H9 (cell line): ENCODE measurements around a stretch of chr6.

GRCh38 chr6:11851535-11851807, 72.9 kb upstream of the ADTRP start:
- PRO-cap: no peak

DNA sequence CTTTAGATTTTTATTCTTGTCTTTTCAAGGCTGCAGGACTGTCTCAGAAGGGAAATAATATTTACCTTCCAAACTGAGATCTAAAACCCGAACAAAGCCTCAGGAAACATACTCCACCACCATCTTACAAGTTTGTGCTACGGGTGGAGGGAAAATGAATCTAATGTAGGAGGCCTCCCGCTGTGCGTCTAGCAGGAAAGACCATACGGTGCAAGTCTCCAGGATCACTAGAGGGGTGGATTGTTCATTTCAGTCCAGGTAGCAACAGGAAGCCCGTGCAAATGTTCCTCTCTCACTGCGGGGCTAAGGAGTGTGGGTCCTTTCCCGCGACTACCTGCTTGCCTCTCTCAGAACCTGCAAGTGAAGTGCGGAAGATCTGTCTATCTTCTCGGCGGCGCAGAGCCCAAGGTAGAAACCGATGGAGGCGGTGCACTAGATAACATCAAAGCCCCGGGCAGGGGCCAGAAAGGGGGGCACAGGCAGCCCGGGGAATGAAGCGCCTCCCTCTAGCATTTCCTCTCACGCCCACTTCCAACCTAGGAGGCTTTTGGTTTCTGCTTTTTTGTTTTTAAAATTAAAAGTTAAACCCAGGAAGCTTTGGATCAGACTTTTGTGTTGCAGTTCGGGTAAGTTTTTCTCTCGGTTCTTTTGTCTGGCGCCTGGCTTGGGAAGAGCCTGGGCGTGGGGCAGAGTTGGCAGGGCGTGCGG, 3.7 kb upstream of the HIVEP1 start:
- PRO-cap: no peak

DNA sequence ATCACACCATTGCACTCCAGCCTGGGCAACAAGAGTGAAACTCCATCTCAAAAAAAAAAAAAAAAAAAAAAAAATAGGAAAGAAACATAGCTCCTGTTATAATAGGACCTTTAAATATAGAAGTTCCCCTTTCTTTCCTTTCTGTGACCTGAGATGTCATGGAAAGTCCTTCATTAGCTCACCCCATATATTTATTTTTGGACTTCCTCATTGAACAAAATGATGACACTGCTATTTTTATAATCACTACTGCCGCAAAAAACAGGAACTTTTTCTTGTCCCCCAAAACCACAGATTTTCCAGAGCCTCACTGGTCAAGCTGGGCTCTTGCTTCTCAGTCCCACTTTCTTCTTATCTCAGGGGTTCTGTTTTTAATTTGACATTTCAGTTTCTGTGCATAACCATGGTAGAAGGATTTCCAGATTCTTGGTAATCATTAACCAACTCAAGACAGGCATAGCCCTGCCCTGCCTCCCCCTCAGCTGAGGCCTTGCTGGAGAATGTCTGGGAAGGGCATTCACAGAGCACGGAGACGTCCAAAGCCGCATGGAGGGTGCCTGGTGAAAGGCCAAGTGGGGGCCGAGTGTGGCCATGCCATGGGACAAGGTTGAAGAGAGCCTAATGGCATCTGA, 73.5 kb downstream of the EDN1 start:
- PRO-cap: no peak

DNA sequence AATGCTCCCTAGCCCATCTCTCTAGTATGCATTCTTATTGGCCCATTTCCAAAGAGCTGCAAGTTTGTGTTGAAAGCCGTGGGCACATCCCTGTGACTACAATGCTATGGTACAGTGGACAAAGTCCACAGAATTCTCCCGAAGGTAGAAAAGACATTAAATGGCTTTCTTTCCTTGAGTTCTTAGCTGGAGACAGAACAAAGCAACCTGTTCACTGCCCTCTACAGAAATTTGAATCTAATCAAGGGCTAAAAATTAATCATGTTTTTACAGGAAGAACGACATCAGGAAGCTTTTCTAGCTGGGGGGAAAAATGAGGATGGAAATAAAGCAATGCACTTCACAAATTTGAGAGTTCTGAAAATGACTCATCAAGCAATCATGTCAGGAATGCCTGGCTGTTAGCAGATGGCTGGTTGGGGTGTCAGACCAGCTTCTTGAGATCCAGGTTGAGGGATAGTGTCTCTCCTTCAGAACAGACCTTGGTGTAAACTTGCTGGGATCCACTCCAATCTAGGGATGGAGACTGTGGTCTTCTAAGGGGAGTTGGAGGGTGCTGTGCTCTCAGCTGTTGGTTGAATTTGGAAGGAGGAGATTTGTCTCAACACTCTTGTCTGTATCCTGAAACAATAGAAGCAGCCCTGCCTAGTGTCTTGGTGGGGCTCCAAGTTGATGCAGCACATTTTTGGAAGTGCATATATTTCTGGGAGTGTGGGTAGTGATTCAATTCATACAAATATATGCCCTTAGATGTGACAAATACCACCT, 143.4 kb upstream of the PHACTR1 start:
- PRO-cap: no peak

DNA sequence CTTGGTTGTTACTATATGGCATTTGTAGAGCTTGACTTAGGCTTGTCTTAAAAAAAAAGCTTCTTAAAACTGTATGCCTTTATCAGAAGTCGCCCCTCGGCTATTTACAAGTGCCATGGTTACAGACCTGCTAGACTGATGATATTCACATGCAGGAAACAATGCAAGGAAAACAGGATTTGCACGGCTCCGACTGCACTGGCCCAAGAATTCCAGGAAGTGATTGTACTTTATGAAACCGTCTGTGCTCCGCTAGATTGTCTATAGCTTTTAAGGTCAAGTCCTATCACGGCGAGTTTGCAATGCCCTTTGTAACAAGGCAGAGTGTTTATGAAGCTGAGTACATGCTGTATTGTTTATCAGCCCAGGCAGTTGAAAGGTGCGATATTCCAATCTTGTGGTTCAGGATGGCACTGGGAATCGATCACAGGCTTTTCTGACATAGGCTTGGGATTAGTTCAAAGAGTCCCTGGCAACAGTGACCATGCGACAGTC, 131.5 kb upstream of the PHACTR1 start:
- PRO-cap: no peak

DNA sequence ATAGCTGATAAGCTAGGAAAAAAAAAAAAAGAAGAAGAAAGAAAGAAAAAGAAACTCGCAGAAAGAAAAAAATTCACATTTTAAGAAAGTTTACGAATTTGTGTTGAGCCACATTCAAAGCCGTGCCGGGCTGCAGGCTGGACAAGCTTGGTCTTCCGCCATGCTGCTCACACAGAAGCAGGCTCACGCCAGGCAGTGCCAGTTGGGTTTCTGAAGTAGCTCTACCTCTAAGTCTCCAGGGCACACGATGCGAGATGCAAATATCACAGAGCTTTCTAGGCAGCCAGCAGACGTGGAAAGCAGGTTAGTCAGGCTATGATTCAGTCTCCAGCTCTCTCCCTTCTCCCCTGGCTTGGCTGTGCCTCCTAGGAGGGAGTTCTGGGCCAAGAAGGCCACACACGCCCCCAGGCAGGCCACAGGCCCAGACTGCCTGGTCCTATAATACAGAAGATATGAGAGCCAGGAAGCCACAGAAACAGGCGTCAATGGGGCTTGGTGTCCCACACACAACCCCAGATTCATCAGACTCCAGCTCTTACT, 61.5 kb downstream of the GFOD1 start:
- PRO-cap: no peak

GRCh38 chr6:13431619-13432310, 55.6 kb downstream of the GFOD1 start:
- PRO-cap: no peak

DNA sequence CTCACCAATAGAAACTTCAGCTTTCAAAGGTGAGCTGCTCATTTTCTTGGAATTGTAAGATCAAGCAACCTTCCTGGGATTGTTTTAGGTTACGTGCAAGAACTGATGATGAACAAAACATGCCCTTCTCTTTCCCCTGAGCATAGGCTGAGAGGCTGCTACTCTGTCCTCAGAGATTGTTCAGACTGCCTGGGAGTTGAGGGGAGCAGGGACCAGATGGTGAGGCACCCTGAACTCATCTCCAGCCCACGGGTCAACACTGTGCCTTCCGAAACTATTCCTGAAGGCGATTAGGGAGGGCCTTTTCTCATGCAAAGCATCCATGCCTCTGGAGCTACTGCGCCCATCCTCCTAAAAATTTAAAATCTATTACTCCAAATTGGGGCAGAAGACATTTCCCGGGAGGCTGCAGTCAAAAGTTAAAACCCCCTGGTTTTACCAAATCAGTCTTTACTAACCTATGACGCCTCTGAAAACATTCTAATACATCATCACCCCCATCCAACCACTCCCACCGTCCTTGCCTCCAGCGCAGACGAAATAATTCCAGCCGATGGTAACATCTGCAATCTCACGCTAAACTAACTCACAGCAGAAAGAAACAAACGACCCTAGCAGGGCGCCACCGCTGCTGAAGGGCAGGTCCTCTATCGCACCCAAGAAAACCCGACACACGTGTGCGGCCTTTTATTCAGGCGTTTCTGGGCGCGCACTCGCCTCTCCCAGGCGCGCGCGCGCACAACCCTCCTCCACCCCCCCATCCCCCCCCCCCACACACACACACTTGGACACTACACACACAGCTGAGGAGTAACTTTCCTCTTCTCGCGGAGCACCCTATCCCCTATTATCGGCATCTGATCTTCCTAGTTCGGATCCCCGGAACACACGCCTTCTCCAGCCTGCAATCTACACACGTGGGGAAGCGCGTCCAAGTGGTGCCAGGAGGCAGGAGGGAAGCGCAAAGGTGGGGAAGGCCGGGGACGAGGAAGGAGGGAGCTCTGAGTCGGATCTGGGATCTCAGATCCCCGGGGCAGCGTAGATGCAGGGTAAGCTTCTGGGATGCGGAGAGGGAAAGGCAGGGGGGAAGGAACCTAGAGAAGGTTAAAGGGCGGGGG, 1.6 kb downstream of the GFOD1 start:
- PRO-cap: bidirectional peak, plus-strand start at position 964 of the sequence, minus-strand start at position 689 of the sequence

DNA sequence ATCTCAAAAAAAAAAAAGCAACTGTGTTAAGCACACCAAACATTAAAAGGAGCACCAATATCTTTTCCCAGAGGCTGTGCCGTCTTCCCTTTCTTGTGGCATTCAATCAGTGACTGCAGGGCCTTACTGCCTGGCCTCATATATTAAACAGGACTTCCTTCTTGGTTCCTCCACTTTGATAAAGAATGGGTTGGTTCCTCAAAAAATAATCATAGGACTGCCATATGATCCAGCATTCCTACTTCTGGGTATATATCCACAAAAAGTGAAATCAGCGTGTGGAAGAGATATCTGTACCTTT, 40.2 kb upstream of the GFOD1 start:
- PRO-cap: no peak

- PRO-cap: no peak
Measured at GRCh38 chr6:13559250-13559749, 15.1 kb upstream of the SIRT5 start.

GRCh38 chr6:13559946-13560349, 14.5 kb upstream of the SIRT5 start:
- PRO-cap: no peak

DNA sequence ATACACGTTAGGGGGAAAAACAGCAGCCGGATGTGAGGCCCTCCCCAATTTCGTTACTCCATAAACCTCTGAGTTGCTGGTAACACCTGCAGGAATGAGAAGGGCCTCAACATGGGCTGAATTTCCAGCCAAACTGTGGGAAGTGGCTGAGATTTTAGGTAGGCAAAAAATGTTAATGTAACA, 989 bp upstream of the SIRT5 start:
- PRO-cap: no peak

DNA sequence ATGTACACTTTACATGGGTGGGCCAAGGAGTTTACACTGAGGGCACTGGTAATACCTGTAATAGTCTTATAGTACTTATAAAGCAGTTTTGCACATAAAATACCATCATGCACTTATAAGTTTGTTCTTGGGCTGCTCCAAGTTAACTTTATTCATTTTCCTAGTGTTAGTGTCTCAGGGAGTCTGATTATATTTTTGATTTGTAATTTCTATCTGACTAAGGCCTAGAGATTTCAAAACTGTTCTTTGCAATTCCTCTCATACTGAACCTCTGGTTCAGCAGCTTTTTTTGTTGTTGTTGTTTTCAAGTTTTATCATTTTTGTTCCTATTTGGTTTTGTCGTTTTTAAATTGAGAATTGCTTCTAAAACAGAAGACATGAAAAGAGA, 1.4 kb upstream of the NOL7 start:
- PRO-cap: no peak

GRCh38 chr6:13656187-13657472, 41.5 kb downstream of the NOL7 start:
- PRO-cap: no peak

DNA sequence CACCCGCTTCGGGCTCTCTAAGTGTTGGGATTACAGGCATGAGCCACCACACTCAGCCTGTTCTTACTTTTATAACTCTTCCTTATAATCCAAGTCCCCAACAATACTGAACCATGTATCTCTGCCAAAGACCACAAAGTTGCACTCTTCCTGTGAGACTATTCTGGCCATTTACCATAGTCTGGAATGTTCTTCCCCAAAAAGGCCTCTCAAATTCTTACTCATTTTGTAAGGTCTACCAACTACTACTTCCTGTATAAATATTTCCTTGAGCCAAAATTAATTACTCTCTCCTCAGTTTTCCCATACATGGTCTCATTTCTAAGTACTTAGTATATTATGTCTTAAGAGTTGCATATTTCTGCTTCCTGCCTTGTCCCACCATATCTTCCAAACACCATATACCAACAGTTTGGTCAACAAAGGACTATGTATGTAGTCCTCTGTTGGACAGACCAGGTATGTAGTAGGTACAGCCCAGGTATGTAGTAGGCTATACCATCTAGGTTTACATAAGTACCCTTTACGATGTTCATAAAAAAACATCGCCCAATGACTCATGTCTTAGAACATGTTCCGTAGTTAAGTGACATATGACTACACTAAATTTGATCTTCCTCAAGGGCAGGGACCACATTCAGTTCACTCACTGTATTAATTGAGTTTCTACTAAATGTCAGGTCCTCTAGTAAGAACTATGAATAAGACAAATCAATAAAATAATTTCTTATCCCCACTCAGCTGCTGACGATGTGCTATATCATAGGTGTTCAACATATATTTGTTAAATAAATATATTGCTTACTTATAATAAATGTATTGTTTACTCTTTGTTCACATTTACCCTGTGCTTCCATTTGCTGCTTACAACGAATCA, 21.9 kb downstream of the RANBP9 start:
- PRO-cap: no peak

DNA sequence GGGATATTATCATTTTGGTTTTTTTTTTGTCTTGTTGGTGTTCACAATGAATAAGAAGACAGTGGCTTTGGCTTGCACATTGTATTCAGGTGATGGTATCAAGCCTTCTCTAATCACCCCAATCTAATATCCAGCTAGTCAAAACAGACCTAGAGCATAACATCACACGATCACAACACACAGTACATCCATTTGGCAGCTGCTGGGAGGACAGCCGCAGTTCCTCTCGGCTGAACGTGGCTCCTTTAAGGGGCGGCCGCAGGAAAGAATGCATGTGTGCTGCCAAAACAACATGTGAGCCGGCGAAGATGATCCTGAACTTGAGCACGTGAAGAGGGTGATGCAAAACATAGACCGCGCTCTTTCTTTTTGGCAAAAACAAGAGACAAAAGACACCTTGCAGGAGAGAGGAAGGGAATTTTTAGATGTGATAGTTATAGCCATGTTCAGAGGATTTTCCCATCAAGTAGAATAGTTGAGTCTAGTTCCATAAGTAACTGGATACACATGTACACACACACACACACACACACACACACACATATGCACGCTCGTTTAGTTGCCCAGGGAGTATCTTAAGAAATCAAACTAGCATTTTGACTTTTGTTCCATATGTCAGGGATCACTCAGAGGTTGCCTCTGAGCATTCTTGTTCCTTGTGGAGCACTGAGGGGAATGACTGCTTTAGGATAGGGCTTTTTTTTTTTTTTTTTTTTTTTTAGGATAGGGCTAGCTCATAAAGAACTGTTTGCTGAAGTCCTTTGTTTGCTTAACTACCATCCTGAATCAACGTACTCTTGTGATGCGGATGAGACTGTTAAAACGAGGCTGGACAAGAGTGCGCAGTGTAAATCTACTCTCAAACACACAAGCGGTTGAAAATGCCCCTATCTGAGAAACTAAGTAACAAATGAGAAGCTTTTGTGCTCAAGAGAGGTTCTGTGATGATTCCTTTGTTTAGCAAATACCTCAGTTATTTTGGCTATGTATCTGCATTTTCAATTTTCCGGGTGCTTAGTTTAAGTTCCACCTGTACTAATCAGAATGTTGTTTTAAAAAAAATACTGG, 21.7 kb upstream of the RANBP9 start:
- PRO-cap: no peak

DNA sequence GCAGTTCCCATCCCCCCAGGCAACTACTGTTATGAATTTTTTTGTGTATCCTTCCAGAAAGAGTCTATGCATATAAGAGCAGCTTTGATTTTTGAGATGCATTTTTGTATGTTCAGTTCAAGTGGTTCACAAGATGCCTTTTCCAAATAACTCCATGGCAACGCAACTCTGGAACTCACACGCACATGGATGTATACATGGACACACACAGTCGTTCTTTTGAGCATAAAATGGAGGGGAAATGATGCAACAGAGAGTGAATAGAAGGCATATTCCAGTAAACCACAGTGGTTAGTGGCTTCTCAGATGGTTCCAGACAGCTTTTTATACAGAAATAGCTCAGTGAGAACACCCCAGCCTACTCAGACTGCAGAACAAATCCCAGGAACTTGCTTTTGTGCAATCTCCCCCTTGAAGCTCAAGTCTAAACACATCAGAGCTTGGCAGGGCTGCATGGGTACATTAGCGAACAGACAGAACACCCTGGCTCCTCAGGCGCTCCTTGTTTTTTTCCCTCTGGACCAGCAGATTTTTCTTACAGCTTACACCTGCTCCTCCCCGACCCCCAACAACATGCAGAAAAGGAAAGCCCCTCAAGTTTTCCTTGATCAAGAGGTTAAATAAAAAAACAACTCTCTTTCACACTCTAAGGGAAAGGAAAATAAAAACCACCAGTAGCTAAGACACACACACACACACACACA, 51.0 kb upstream of the RANBP9 start:
- PRO-cap: no peak

DNA sequence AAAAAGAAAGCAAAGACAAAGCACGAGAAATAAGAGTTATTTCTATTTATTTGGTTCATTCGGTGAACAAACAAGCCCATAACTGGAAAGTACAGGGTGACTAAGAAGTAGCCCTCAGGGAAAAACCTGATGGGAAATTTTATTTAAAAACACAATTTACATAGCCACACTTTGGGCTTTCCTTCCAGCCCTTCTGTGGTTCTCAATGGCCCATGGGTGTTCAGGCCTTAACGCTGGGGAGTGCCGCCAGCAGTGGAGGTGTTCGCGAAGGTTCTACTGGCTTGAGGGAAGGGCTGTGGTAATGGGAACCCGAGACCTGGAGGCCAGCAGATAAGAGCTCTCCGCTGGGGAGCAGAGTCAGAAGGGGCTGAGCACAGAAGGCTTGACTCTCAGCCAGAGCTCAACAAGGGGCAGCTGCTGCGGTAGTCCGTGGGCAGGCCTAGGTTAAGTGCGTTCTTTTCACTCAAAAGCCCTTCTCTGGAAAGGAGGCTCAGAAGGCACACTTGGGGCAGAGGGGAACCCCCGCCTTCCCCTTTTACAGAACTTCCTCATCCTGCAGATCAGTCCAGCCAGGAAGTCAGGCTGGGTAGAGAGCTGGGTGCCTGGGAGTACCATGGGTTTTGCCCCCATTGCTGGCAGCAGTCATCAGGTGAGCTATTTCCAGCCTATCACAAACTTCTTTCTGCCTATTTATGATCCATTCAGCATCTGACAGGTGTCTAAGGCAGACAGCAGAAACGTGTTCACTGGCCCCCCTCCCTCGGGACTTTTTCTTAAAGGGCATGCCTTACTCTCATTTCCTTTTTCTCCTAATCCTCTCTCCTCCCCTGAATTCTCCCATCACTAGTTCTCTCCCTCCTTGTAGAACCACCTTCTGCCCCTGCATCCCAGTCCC, 8.7 kb upstream of the CD83 start:
- PRO-cap: no peak

DNA sequence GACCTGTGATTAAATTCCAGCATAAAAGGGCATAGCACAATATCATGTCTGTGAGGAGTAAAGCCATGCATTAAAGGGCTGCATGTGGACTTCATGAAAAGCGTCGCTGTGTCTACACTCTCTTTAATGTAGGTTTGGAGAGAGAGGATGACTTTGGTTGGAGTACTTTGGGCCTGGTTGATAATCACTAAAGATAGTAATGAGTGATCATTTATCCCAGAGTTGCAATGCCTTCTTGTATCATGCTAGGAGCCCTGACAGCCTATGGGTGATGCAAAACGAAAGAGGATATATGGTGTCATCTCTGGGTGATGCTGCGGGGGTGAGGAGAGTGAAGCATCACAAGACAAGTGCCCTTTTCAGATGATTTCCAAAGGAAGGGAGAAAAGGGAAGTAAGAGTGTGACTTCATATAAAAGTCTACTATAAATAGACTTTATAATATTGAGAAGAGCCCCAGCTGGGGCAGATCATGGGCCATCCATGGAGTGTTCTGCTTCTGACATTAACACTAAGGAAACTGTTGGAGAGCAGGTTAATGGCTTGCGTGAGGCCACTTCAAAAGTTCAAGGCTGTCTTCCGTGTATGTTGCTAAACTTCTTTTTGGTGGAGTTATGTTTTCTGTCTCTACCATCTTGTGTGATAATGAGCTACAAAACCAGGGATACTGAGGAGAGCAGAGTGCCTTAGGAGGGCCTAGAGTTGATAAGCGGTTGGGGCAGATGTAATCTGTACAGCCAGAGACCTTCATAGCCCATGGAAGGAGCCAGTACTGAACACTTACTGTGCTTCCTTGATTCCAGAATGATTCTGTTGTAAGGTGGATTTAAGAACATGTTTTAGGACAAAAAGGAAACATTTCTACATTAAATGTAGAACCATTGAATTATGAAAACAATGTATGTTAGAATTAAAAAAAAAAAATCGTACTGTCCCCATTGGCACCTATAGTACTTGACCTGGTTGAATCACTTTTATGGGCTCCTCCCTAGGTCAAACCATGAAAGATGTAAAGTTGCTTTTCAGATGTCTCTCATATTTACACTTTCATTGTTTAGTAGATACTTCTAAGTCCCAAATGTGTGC, 4.5 kb downstream of the CD83 start:
- PRO-cap: no peak

DNA sequence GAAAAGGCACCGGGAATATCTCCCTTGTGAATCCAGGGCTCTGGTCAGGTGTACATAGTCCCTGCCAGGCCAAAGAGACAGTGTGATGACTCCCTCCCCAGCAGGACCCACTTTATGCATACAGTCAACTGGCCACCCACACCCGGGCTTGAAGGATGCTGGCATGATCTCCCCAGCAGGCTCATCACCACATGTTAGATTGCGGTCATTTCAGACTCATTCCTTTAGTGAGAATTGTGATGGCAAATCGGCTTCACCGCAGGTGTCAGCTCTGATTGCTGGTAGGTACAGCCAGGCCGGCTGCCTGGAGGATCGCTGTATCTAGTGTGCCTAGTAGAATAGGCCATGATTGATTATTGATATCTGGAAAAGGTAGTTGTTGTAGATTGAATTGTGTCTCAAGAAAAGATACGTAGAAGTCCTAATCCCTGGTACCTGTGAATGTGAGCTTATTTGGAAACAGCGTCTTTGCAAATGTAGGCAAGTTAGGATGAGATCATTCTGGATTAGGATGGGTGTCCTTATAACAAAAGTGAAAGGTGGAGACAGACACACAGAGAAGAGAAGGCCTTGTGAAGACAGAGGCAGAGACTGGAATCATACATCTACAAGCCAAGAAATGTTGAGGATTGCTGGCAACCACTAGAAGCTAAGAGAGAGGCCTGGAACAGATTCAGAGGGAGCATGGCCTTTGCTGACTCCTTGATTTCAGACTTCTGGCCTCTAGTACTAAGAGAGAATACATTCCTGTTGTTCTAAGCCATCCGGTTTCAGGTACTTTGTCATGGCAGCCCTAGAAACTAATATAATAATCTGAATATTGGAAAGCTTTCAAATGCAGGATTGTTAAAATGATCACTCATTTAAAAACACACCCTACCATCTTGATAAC, 24.7 kb downstream of the CD83 start:
- PRO-cap: no peak